ENCODE data around the genes TMEM239, PTPRA, GNRH2 and HSPA12B.

- RRBS, 2 experiments = no CpG with 5 or more reads among the region's 16 CpGs
CAGE:
- cytosol, long polyA minus RNA = no peak
- cytosol, long polyA plus RNA = no peak
- long polyA plus RNA = no peak
- nucleus, long polyA minus RNA = no peak
- nucleus, long polyA plus RNA = no peak
Measured at GRCh38 chr20:2687930-2688324, 4.7 kb upstream of the EBF4 start.

DNA sequence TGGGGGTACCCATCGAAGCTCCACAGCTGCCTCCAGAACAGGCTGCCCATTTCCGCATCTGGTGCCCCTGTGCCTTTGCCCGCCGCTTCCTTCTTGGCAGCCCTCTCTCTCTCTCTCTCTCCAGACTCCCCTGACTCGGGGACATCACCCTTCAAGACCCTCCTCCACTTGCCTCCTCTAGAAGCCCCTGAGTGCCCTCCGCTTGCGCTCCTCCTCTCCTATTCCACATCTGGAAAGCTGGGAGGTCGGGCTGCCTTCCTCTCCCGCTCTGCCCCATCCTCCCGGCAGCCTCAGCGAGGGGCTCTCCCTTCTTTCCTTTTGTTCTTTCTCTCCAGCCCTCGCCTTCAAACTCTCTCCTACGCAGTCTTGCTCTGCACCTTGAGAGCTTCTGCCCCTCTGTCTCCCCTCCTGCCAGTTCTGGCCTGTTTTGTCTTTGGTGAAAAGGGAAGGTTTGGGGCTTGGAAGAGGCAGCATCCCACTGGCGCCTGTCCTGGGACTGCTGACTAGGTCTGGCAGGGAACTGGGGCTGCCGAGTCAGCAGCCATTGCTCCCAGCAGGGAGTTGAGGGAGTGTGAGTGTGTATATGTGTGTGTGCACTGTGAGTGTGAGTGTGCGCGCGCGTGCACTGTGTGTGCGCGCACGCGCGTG is 799 bp downstream of the CPXM1 start:
- RRBS, 2 experiments = no CpG with 5 or more reads among the region's 24 CpGs
CAGE:
- cytosol, long polyA minus RNA = no peak
- cytosol, long polyA plus RNA = no peak
- long polyA plus RNA = no peak
- nucleus, long polyA minus RNA = no peak
- nucleus, long polyA plus RNA = no peak

DNA sequence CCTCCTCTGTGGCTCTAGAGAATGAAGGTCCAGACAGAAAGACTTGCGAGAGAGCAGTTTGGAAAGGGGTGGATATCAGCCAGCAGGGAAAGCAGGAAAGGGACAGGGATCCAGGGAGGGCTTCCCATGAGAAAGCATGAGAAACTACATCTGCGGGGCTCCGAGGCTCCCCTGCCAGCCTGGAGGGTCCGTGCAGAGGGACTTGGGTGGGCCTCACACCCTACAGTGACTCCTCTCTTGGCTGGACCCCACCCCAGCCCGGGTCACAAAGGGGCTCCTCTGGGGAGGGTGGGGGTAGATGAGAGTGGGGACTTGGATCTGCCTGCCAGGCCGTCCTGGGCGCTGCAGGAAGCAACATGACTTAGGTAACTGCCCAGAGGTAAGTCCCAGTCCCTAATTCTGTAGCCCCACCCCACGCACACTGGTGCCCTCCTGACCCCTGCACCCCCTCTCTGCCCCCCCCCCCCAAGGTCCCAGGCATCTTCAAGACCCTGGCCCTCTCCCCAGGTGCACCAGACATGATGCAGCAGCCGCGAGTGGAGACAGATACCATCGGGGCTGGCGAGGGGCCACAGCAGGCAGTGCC is at the start of gene TMEM239:
Gene TMEM239 (plus strand): TSS at position 328 of the 586 bp plus-strand sequence.
- RRBS, 2 experiments = no CpG with 5 or more reads among the region's 12 CpGs
CAGE:
- cytosol, long polyA minus RNA = no peak
- cytosol, long polyA plus RNA = no peak
- long polyA plus RNA = no peak
- nucleus, long polyA minus RNA = no peak
- nucleus, long polyA plus RNA = no peak

GRCh38 chr20:2873234-2874243 is at the start of gene PTPRA:
Gene PTPRA (plus strand): TSS chr20:2873481.
- RRBS, 2 experiments = under 1 to 1% methylated on average over 42 to 47 of the region's 112 CpGs
CAGE:
- cytosol, long polyA minus RNA = start-site peak on the plus strand at chr20:2873518-2873573, 121 reads
- cytosol, long polyA plus RNA = start-site peak on the plus strand at chr20:2873469-2873594, 33 and 83 reads in 2 replicates
- long polyA plus RNA = start-site peak on the plus strand at chr20:2873714-2873720, 97 and 87 reads in 2 replicates
- nucleus, long polyA minus RNA = no peak
- nucleus, long polyA plus RNA = no peak

GRCh38 chr20:2983588-2984918 is 59.4 kb upstream of the GNRH2 start:
- RRBS, 2 experiments = no CpG with 5 or more reads among the region's 8 CpGs
CAGE:
- cytosol, long polyA minus RNA = no peak
- cytosol, long polyA plus RNA = no peak
- long polyA plus RNA = no peak
- nucleus, long polyA minus RNA = start-site peak on the plus strand at chr20:2983681-2983752, 12 reads; start-site peak on the plus strand at chr20:2984567-2984674, 26 reads
- nucleus, long polyA plus RNA = no peak

DNA sequence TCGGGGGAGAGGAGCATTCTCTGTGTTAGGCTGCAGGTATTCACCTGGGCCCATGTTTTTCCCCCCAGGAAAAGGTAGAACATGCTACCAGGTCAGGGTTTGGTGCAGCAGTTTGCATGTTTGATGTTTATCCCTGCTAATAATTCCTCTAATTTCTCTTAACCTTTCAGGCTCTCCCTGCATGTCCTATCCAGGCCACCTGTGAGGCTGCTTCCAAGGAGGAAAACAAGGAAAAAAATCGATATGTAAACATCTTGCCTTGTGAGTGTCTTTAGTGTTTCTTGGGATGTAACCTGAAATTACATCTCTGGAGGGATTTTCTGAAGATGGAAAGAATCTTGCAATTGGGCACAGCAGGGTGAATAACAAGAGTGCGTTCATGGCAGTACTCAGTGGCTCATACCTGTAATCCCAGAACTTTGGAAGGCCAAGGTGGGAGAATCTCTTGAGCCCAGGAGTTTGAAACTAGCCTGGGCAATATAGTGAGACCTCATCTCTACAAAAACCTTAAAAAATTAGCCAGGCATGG is 38.5 kb upstream of the GNRH2 start:
- RRBS, 2 experiments = no CpG with 5 or more reads among the region's 3 CpGs
CAGE:
- cytosol, long polyA minus RNA = no peak
- cytosol, long polyA plus RNA = no peak
- long polyA plus RNA = no peak
- nucleus, long polyA minus RNA = no peak
- nucleus, long polyA plus RNA = no peak

DNA sequence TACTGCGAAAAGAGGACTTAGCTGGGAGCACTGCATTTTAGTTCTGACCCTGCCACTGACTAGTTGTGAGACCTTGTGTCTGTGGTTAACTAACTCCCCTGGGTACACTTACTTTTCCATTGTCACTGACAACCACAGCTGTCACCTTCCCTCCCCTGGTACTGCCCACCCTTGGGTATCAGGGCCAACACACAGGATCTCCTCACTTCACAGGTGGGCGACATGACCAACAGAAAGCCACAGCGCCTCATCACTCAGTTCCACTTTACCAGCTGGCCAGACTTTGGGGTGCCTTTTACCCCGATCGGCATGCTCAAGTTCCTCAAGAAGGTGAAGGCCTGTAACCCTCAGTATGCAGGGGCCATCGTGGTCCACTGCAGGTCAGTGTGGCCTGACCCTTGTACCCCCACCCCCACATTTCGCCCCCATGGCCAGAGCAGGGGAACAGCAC is 21.6 kb upstream of the GNRH2 start:
- RRBS, 2 experiments = no CpG with 5 or more reads among the region's 7 CpGs
CAGE:
- cytosol, long polyA minus RNA = no peak
- cytosol, long polyA plus RNA = no peak
- long polyA plus RNA = no peak
- nucleus, long polyA minus RNA = no peak
- nucleus, long polyA plus RNA = no peak

DNA sequence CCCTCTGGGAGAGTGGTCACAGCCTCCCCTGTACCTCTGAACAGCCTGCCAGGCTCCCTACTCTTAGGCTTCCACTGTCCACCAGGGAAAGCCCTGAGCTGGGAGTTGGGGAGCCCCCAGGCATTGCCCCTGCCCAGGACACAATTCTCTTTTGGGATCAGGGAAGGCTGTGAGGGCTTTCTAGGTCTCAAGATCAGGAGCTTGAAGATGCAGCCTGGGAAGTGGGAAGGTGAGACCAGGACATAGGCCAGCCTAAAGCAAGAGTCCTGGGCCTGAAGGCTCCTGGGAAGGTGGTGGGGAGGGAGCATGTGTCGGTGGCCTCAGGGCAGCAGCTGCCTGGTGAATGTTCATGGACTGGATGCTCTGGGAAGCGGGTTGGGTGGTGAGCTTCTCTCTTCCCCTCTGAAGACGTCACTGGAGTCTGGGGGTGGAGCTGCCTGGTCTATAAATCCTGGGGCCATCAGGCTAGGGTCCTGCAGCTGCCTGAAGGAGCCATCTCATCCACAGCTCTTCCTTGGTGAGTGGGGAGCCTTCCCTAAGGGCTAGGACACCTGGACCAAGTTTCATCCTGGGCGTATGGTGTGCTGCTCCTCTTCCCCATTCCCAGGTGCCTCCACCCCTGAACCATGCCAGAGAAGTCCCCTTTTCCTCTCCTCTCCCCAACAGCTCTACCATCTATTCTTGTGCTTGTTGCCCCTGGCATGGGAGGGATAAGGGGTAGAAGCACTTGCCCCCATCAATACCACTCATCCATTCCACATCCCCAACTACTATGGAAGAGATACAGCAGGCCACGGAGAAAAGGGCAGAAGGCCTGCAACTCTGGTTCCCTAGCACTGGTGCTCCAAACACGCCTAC is at the start of gene GNRH2:
Gene GNRH2 (plus strand): TSS at position 474 of the 858 bp plus-strand sequence.
- RRBS, 2 experiments = no CpG with 5 or more reads among the region's 6 CpGs
CAGE:
- cytosol, long polyA minus RNA = no peak
- cytosol, long polyA plus RNA = no peak
- long polyA plus RNA = no peak
- nucleus, long polyA minus RNA = no peak
- nucleus, long polyA plus RNA = no peak

DNA sequence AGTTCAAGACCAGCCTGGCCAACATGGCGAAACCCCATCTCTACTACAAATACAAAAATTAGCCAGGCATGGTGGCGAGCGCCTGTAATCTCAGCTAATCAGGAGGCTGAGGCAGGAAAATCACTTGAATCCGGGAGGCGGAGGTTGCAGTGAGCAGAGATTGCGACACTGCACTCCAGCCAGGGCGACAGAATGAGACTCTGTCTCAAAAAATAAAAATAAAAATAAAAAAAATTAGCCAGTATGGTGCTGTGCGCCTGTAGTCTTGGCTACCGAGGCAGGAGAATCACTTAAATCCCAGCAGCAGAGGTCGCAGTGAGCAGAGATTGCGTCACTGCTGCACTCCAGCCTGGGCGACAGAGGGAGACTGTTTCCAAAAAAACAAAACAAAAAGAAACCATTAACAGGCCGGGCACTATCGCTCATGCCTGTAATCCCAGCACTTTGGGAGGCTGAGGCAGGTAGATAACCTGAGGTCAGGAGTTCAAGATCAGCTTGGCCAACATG is 33.3 kb upstream of the AVP start:
- RRBS, 2 experiments = no CpG with 5 or more reads among the region's 14 CpGs
CAGE:
- cytosol, long polyA minus RNA = no peak
- cytosol, long polyA plus RNA = no peak
- long polyA plus RNA = no peak
- nucleus, long polyA minus RNA = no peak
- nucleus, long polyA plus RNA = no peak

DNA sequence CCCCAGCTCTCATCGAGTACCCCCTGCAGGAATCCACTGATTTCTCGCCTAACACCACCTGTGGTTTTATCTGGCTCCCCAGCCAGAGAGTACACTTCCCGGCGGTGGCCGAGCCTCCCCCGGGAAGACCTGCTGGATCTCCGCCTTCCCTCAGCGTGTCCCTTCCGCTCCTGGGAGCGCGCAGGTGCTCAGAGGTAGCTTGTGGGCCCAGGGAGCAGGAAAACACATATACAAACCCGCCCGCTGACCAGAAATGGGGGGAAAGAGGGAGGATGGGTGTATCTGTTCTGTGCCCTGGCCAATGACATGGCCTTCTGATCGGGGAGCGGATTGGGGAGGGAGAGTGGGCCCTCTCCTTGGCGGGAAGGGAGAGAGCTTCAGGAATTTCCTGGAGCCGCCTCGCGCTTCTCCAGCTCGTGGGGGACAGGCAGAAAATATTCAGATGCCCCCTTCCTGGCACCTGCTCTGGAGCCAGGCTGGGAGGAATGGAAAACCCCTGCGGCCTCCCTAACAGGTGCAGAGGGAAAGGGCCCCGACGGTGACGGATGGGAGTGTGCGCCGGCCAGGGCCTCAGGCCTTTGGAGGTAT is 692 bp downstream of the DDRGK1 start:
- RRBS, 2 experiments = no CpG with 5 or more reads among the region's 26 CpGs
CAGE:
- cytosol, long polyA minus RNA = no peak
- cytosol, long polyA plus RNA = no peak
- long polyA plus RNA = no peak
- nucleus, long polyA minus RNA = no peak
- nucleus, long polyA plus RNA = no peak

GRCh38 chr20:3209879-3210369 is 626 bp downstream of the ITPA start:
- RRBS, 2 experiments = 1 to 5% methylated on average over 1 of the region's 14 CpGs
CAGE:
- cytosol, long polyA minus RNA = no peak
- cytosol, long polyA plus RNA = no peak
- long polyA plus RNA = no peak
- nucleus, long polyA minus RNA = no peak
- nucleus, long polyA plus RNA = no peak

- RRBS, 2 experiments = no CpG with 5 or more reads among the region's 2 CpGs
CAGE:
- cytosol, long polyA minus RNA = no peak
- cytosol, long polyA plus RNA = no peak
- long polyA plus RNA = no peak
- nucleus, long polyA minus RNA = no peak
- nucleus, long polyA plus RNA = no peak
Measured at GRCh38 chr20:3212514-3212966, 3.2 kb downstream of the ITPA start.

DNA sequence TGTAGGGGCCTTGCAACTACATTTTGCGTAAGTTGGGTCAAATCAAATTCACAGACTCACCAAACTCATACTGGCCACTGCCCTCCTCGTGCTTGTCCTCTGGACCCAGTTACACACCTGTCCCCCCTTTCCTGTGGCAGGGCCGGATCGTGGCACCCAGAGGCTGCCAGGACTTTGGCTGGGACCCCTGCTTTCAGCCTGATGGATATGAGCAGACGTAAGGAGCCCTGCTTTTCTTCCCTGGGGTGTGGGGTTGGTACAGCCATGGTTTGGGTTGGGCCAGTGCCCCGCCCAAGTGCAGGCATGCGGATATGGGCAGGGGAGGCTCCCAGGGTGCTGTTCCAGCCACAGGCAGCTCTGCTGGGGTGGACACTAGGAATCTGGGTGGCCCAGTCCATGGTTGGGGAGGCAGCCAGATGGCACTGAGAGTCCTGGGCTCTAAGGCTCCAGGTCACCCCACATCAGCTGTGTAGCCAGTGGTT is 12.4 kb downstream of the ITPA start:
- RRBS, 2 experiments = no CpG with 5 or more reads among the region's 7 CpGs
CAGE:
- cytosol, long polyA minus RNA = no peak
- cytosol, long polyA plus RNA = no peak
- long polyA plus RNA = no peak
- nucleus, long polyA minus RNA = no peak
- nucleus, long polyA plus RNA = no peak

- RRBS, 2 experiments = no CpG with 5 or more reads among the region's 7 CpGs
CAGE:
- cytosol, long polyA minus RNA = no peak
- cytosol, long polyA plus RNA = no peak
- long polyA plus RNA = no peak
- nucleus, long polyA minus RNA = no peak
- nucleus, long polyA plus RNA = no peak
Measured at GRCh38 chr20:3276900-3278234, 38.4 kb upstream of the SLC4A11 start.

- RRBS, 2 experiments = no CpG with 5 or more reads among the region's 36 CpGs
CAGE:
- cytosol, long polyA minus RNA = no peak
- cytosol, long polyA plus RNA = no peak
- long polyA plus RNA = no peak
- nucleus, long polyA minus RNA = no peak
- nucleus, long polyA plus RNA = no peak
Measured at GRCh38 chr20:3406270-3407278, 895 bp downstream of the DNAAF9 start.

GRCh38 chr20:3524536-3525405 is 54.0 kb downstream of the ATRN start:
- RRBS, 2 experiments = no CpG with 5 or more reads among the region's 9 CpGs
CAGE:
- cytosol, long polyA minus RNA = no peak
- cytosol, long polyA plus RNA = no peak
- long polyA plus RNA = no peak
- nucleus, long polyA minus RNA = no peak
- nucleus, long polyA plus RNA = no peak

GRCh38 chr20:3652901-3653272 is 10.3 kb downstream of the GFRA4 start:
- RRBS, 2 experiments = no CpG with 5 or more reads among the region's 5 CpGs
CAGE:
- cytosol, long polyA minus RNA = no peak
- cytosol, long polyA plus RNA = no peak
- long polyA plus RNA = no peak
- nucleus, long polyA minus RNA = no peak
- nucleus, long polyA plus RNA = no peak

DNA sequence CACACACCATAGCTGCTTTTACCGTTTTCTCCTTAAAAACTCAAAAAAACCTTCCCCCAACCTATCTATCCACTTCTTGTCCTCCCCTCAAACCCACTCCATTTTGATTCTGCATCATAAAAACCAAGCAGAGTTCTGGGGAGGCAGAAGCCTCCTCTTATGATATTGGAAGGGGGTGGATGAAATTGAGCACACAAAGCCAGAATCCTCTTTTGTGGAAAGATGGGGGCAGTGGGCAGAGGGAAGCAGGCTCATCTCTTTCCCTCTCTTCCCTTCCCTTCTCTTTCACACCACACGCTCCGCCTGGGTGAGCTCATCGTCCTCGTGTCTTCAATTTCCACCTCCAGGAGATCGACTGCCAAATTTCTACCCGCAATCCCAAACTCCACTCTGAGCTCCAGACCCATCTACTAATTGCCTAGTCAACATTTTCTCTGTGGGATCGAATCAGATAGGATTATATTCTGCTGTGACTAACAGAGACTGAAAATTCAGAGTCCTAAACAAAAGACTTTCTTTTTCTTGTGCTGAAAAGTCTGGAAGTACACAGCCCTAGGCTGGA is 5.2 kb upstream of the HSPA12B start:
- RRBS, 2 experiments = no CpG with 5 or more reads among the region's 8 CpGs
CAGE:
- cytosol, long polyA minus RNA = no peak
- cytosol, long polyA plus RNA = no peak
- long polyA plus RNA = no peak
- nucleus, long polyA minus RNA = no peak
- nucleus, long polyA plus RNA = no peak

DNA sequence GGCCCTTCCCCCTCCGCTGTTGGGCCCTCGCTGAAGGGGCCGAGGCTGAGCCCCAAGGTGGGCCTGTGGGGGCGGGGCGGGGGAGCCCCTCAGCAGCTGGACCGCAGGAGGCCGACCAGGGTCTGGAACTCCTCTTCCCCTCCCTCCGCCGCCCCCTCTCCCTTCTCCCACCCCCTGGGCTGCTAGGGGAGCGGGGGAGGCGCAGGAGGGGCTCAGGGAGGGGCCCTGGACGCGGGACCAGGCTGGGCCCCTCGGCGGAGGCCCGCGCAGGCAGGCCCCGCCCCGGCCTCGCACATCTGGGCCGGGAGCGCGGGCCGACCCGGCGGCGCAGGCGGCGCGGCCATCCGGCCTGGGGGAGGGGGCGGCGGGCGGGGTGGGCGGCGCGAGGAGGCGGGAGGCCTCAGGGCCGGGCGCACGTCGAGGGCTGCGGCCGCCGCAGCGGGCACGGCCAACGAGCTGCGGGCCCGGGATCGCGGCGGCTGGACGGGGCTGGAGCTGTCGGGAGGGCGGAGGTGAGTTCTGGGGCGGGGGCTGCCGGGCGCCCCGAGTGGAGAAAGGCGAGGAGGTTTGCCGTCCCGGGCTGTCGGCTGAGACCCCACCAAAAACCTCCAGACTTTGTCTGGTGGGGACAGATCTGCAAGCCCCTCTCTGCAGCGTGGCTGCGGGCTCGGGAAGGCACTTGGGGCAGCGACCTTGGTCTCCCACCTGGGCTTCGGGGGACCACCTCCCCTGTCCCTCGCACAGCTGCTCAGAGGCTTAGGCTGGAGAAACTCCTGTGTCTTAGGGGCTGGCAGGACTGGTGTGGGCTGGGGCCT is at the start of gene HSPA12B:
Gene HSPA12B (plus strand): TSS at position 403 of the 815 bp plus-strand sequence.
- RRBS, 2 experiments = 21 to 23% methylated on average over 30 to 33 of the region's 70 CpGs
CAGE:
- cytosol, long polyA minus RNA = no peak
- cytosol, long polyA plus RNA = no peak
- long polyA plus RNA = no peak
- nucleus, long polyA minus RNA = no peak
- nucleus, long polyA plus RNA = no peak

DNA sequence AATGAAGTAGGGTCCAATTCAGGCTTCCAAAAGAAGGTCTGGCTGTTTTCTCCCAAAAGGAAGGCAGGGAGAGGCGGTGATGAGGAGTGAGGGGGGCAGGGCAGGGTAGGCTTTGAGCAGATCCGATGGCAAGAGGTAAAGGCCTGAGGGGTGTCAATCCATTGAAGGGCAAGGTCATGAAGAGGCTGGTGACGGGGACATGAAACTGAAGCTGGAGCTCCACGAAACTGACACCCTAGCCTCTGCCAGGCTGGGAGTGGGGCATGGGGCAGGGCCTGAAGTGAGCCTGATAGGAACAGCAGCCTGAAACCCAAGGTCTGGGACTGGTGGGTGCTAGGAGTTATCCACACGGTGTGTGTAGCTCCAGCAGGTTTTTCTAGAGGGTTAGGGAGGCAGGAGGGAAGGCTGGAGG is 12.8 kb downstream of the ADISSP start:
- RRBS, 2 experiments = no CpG with 5 or more reads among the region's 5 CpGs
CAGE:
- cytosol, long polyA minus RNA = no peak
- cytosol, long polyA plus RNA = no peak
- long polyA plus RNA = no peak
- nucleus, long polyA minus RNA = no peak
- nucleus, long polyA plus RNA = no peak